Left ventricle myocardium (tissue), 1 donor: ENCODE results near the genes AGTR1 and CP.

DNA sequence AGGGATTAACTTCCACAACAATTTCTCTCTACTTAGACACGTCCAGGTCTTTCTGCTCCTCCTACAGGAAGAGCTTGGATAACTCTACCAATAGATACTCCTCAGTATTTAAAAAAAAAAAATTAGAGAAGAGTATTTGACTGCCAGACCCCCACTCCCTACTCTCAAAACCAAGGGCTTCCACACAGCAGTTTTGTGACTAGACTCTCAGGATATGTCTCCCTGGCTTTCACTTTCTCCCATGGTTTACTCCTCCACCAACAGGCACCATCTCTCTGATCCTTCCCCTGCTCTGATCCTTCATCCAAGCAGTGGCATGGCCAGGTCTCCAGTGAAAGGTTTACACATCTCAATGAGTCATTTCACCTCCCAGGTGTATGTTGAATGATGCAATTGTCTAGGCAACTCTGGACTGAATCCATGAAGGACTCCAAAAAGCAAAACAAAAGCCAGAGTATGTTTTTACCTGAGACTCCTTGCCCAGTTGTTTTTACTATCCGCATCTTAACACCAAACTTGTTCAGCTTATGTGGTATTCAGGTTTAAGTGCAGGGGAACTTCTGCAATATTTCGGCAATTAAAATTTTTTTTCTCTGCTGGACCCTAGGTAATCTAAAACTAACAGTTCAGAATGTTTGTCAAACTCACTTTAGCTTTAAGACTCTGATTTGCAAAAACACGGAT is 7.2 kb downstream of the ZIC4 start:
- PRO-cap: no peak

- PRO-cap: no peak
Observed at GRCh38 chr3:147423213-147423538, 14.0 kb downstream of the ZIC1 start.

GRCh38 chr3:147424266-147424737 is 15.1 kb downstream of the ZIC1 start:
- PRO-cap: no peak

DNA sequence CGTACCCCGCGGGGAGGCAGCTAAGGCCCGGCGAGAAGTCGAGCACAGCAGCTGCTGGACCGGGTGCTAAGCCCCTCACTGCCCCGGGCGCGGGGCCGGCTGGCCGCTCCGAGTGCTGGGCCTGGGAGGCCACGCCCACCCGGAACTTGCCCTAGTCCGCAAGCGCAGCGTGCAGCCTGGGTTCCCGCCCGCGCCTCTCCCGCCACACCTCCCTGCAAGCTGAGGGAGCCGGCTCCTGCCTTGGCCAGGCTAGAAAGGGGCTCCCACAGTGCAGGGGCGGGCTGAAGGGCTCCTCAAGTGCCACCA is 417.0 kb upstream of the AGTR1 start:
- PRO-cap: no peak

DNA sequence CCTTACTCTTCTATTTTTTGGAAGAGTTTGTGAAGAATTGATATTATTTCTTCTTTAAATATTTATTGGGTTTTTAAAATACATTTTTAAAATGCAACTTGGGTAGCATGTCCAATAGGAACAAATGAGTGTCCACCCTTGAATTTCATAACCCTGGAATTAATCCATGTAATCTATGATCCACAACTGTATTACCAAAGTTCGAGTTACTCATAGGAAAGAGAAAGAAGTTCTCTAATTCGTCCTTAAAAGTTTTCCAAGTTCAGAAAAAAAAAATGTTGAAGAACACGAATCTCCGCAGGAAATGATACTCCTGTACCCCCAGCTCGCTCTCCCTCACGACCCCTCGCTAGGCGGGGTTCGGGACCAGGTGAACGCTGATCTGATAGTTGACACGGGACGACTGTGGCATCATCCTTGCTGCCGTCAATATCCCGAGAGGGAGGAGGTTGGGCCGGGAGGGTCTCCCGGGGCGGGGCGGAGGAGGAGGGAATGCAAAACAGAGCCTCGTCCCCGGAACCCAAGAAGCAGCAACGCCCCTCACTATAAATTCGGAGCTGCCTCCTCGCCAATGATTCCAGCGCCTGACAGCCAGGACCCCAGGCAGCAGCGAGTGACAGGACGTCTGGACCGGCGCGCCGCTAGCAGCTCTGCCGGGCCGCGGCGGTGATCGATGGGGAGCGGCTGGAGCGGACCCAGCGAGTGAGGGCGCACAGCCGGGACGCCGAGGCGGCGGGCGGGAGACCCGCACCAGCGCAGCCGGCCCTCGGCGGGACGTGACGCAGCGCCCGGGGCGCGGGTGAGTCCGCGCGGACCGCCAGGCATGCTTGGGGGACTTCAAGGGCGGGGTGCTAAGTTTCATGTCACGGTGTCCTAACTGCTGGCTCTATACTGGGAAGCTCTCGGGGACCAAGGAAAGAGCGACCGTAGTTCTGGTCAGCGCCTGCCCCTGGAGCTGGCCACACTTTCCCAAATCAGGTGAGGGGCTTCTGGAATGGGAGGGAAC is at the start of gene AGTR1:
Gene AGTR1 (plus strand): TSS at position 575 of the 1,006 bp plus-strand sequence.
- PRO-cap: bidirectional peak, plus-strand start at position 571 of the sequence, minus-strand start at position 441 of the sequence

DNA sequence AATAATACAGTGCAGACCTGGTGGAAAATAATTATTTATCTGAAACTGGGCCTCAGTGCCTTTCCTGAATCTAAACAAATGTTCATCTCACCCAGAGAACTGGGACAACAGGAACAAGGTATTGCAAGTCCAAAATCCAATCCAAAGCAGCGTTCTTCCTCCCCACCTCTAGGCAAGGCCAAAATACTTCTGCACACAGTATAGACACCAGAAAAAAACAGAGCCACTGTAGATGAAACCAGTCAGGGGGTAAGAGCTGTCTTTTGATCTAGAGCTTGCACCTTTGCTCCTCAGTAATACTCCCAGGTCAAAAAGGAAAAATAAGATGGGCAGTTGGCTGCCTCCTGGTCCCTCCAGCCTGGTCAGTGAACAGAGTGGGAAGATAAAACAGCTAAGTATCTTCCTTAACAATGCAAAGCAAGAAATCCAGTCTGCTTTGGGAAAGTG is 14.6 kb downstream of the AGTR1 start:
- PRO-cap: no peak

DNA sequence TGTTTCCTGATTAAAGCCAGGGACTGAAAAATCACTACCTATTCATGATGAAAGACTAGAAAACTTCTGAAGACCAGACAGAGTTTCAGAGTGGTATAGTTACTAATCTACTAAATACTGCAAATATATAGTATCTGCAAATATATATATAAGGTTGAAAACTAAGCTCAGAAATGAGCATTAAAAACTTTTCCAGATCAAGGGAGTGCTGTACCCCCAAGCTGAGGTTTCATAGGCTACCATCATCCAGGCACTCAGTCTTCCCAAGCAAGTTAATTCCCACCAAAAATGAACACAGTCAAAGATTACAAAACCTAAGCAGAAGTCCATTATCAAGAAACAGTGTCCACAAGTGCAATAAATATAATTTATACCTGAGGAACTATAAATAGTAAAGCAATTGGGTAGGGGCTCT is 37.4 kb downstream of the AGTR1 start:
- PRO-cap: no peak

- PRO-cap: no peak
Observed at GRCh38 chr3:148915048-148915495, 50.0 kb downstream of the CPA3 start.

DNA sequence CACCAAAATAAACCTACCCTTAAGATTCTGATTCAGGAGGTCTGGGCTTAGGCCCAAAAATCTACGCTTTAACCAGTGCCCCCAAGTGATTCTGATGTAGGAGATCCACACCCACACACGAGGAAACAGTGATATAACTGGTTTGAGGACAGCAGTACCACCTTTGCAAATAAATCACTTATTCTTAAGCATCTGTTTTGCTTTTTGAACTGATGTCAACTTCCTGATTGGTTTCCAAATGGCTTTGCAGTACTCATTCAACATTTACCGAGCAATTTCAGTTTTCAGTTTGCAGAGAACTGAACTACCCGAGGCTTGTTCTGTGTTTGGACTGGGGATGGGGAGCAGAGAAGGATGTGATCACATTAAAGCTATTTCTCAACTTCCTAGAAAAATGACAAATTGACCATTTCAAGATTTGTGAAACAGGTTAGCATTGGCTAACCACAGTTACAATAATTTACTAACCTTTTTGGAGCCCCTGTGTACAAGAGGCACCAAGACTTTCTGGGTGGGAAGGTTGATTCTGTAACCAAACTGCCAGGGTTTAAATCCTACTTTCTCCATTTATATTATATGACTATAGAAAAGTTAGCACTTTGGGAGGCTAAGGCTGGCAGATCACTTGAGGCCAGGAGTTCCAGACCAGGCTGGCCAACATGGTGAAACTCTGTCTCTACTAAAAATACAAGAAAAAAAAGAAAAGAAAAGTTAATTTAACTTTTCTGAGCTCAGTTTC is 985 bp upstream of the GYG1 start:
- PRO-cap: no peak

DNA sequence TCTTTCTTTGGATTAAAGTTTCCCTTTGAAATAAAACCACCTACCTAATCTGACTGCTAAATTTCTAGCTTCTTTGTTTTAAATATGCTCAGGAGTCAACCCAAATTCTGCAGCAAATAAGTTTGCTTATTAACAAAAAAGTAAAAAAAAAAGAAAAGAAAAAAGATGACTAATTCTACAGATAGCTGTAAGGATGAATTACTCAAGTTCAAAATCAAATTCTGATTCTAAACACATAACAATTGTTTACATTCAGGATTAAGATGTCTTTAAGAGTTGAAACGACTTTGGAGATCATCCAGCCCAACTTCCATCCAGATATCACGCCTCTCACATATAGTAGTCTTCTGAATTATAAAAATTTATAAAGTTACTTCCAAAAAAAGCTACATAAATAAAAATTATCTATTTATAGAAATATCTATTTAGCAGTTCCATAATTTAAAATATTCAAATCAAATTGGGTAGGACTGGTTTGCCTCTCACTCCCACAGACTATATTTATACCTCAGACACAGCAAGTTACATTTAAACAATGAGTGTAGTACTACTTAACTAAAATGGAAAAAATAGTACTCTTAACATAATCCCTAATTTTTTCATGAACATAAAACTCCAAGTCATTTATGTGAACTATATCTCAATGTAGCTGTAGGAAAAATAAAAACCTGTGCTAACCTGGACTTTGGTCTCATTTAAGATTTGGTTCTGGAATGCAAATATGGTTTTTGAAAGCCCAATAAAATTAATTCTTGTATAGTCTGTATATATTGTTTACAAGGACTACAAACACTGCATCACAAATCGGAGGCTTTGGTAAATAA is 39.9 kb downstream of the GYG1 start:
- PRO-cap: no peak

GRCh38 chr3:149221637-149222285 is at the start of gene CP:
TSS of gene CP (minus strand) at chr3:149221829.
- PRO-cap: no peak

- PRO-cap: bidirectional peak, plus-strand start at chr3:149377043, minus-strand start at chr3:149376859
Observed at GRCh38 chr3:149376577-149377216, 752 bp downstream of the TM4SF1 start.

GRCh38 chr3:149384753-149385440 is 7.4 kb upstream of the TM4SF1 start:
- PRO-cap: no peak

GRCh38 chr3:149391857-149392219 is 14.4 kb upstream of the TM4SF1 start:
- PRO-cap: no peak

- PRO-cap: no peak
Observed at GRCh38 chr3:149476279-149476834, 1.9 kb downstream of the TM4SF4 start.

- PRO-cap: no peak
Observed at GRCh38 chr3:149507448-149508580, 33.3 kb downstream of the TM4SF4 start.

GRCh38 chr3:149581456-149582369 is 76.1 kb downstream of the WWTR1 start:
- PRO-cap: no peak

DNA sequence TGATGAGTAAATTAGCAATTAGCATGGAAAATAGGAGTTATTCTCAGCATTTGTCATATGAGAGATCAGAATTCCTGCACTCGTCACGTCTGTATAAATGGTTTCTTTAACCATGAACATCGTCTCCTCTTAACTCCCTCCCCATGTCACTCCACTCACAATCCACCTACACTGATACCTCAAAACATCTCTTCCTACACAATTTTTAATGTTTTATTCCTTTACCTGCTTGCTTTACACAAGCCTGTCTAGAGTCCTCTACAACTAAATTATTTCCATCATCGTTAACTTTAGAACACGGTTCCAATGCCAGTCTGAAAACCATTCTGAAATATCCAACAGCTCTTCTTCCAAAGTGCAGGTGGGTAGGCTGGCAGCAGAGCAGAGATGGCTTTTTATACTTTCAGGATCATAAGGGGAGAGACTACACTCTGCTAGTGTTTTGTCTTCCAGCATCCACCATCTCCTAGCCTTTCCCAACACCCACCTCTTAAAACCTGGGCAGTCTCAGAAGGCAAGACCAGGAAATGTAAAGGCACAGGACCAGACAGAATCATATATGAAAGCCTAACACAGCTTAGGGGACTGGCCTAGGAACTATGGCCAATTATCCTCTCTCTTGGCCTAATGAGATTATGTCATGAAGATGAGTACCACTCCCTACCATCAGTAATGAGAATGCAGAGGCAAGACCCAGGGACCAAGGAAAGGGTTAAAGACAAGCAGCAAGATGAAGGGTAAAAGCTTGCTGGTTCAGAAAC is 45.0 kb downstream of the WWTR1 start:
- PRO-cap: no peak

- PRO-cap: no peak
Observed at GRCh38 chr3:149658737-149659177, 932 bp upstream of the WWTR1 start.

DNA sequence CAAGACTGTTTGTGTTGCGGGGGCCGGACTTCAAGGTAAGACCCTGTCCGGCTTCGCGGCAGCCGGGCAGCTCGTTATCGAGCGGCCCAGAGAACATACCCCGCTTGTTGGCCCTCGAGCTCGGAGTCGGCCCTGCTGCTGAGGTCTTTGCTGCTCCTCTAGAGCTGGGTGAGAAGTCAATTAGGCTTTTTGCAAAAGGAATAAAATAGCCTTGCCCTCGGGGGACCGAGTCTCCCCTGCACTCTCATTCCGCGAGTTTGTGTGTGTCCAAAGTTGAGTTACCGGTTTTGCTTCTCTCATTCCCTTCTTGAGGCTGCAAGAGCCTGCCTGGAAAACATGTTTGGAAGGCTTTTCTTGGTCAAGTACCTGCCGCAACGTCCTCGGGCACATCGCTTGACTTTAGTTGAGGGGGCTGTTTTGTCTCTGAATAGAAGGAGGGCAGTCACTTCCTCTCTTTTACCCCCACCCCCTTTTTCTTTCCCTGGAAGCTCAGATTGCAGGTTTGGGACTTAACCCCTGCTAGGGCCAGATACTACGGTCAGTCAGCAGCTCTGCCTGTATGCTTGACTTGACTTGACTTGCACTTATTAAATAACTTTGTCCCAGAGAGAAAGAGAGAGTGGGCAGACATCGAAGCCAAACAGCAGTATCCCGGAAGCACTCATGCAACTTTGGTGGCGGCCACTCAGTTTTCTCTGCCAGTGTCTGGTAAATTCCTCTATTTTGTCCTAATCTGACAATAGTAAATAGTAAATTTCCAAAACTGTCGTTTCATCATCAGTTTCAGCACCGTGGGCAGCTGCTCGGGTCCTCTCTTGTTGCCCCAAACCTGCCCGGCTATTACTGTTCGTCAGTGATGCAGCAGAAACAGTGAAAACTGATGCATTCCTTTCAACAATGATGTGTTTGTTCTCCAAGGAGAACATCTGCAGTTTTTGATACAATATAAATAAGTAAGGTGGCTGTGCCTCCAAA is 591 bp downstream of the RNF13 start:
- PRO-cap: unidirectional peak, minus-strand start at position 391 of the sequence